Bile duct (tissue), 1 donor: ENCODE measurements around a stretch of chr5.

DNA sequence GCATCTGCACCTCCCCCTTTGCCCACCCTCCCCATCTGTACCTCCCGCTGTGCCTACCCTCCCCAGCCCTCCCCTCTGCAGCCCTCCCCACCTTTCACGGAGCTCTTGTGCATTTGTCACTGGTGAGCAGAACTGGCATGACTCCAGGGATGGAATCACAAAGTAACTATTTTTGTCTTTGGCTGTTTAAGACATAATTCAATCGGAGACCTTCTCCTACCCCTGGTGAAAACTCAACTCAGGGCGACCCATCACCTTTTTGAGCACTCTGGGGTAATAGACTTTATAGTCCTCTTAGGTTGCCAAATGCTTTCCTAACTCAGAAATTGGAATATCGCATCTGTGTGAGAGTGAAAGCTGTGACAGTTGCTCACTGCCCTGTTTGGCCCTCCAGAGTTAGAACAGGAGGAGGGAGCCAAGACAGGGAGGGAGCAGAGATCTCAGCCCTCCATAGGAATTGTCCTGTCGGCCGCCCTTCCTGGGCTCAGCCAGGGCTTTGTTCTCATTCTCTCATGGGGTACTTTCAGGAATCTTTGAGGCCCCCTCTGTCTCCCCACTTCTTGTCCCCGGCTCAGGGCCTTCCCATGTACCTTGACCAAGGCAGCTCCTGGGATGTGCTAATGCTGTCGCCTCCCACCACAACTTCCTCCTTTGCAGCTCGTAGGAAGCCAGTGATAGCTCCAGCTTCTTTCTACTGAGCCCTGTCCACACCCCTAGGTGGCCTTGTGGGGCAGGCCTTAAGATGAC lies 36.3 kb downstream of the OTULIN start:
- PRO-cap, result no peak

- PRO-cap, result no peak
These were observed 78.0 kb downstream of the OTULIN start for GRCh38 chr5:14742322-14743099.

GRCh38 chr5:14802434-14803080 lies 69.0 kb downstream of the ANKH start:
- PRO-cap, result no peak

GRCh38 chr5:14868957-14869189 lies 2.7 kb downstream of the ANKH start:
- PRO-cap, result no peak

DNA sequence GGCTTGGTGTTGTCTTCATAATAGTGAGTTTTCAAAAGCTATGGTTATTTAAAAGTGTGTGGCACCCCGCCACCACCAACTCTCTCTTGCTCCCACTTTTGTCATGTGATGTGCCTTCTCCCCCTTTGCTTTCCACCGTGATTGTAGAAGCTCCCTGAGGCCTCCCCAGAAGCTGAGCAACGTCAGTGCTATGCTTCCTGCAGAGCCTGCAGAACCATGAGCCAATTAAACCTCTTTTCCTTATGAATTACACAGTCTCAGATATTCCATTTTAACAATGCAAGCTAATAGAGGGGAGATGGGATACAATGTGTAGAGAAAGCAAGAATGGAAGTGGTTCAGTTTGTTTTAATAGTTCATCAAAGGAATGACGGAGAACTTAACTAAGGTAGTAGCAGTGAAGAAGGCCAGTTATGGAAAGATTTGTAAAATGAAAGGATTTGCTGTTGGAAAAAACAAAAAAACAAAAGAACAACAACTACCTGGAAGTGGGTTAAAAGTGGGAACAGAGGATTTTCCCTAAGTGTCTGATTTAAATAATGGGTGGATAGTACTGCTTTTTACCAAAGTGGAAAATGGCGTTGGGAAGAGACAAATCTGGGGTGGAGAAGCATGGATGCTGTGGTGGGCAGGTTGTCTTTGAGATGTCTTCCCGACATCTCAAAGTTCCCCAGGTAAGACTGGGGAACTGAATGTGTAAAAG lies 206.4 kb downstream of the FBXL7 start:
- PRO-cap, result no peak

DNA sequence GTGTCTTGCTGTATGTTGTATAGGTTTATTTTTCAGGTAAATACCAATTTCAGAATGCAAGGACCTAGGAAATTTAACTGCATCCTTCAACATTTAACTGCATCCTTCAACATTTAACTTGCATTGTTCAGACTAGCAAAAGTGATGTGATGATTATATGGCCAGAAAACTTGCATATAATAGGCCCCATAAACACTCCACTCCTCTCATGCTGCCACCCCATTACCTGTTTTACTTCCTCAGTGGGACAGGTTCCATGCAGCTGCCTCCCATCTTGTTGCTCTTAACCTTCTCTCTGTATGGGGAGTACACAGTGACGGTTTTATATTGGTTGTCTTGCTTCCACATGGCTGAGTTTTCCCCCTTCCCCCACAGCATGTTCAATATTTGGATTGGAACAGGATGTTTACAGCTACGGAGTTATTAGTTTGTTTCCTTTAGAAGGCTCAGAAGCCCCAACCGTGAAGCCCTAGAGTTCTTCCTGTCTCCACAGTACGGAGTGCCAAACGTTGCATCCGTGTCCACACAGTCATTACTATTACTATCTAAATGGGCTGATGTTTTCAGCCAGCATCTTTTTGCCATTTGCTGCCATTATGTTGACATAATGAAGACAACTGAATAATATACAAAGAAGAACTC lies 277.6 kb downstream of the MARCHF11 start:
- PRO-cap, result no peak

DNA sequence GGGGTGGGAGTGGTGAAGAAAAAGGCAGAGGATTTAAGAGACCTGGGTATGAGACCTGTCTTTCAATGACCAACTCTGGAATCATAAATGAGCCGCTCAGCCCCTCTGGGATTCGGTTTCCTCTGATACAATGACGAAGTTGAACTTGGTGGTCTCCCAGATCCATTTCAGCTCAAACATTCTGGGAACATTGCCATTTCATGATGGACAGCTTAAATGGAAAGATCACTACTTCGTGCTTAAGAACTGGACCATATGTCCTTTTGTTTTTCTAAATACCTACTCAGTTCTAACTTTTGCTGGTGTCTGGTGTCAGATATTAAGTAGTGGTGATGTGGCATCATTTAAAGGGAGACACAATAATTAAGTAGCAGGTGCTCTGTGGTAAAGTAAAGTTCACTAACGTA lies 48.0 kb downstream of the MARCHF11 start:
- PRO-cap, result no peak

GRCh38 chr5:16483311-16483849 lies 17.8 kb upstream of the ZNF622 start:
- PRO-cap, result no peak

GRCh38 chr5:16486439-16487197 lies 21.0 kb upstream of the ZNF622 start:
- PRO-cap, result no peak

DNA sequence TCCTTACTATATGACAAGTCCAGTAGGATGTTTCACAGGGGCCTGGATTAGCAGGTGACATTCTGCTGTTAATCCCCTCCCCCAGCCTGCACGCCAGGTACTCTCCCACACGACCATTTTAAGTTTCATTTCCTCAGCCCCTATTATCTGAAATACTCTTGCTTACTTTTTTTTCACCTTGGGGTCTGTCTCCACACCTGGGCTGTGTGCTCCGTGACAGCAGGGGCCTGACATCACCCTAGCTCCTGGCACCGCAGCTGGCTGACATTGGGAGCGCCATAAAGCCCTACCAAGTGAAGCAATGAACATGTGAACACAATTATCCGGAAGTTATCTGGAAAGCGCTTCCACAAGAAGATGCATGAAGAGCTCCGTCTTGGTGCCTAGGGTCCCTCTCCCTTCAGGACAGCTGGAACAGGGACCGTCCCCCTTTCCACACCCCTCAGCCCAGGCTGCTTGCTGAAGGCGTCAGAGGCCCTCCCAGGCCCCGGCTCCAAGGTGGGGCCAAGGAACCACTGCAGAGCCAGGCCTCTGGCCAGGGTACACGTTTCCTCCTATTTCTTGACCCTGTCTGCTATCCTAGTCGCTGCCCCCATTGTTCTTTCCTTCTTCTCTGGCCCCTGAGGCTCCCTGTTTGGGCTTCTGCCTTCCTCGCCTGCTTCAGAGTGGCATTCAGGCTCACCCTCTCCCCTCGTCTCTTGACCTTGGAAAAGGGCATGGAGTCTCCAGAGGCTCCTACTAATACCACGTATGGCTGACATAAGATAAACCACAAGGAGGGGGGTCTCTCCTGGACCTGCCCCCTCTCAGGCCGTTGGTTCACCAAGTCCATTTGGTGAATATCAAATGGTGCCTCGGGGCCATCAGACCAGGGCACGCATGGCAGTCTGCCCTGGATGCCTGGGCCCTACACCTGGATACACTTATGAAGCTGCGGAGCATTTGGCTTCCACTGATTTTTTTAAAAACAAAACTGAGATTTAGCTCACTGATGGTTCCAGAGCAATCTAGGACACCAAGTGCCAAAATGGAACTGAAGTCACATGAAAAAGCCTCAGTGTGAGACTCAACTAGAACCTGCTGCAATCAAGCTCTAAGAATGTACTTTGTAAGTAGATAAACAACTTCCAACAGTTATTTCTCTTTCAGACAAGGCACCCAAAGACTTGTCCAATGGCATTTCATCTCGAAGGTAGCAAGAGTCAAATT lies 40.0 kb upstream of the ZNF622 start:
- PRO-cap, result no peak

GRCh38 chr5:16740008-16740776 lies 123.4 kb upstream of the RETREG1 start:
- PRO-cap, result no peak

DNA sequence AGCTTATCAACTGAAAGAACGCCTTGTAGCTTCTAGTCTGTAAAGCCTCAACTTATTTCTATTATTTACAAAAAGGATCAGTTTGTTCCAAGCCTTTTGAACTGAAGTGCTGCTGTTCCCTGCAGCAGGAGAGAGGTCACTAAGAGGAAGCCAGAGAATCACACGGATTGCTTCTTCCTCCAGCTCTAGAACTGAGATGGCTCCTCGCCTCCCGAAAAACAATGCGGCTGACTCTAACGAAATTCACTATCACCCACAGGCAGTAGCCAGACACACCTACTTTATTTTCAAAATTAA lies 139.5 kb upstream of the BASP1 start:
- PRO-cap, result no peak

- PRO-cap, result no peak
These were observed 93.8 kb upstream of the BASP1 start for GRCh38 chr5:17123666-17124000.

GRCh38 chr5:17267062-17267457 lies 49.6 kb downstream of the BASP1 start:
- PRO-cap, result no peak

- PRO-cap, result no peak
These were observed 1089.2 kb upstream of the H3Y1 start for GRCh38 chr5:18744886-18745297.

DNA sequence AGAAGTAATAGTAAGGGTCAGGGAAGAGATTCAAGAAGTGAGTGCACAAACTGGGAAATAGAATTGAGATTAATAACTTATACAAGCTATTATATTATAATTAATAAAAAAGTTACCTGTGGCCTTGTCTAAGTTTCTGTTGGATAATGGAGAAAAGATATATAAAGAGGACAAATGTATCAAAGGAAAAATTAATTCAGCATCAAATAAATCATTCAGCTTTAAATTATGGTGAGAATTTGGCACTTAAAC lies 321.3 kb downstream of the CDH18 start:
- PRO-cap, result no peak

DNA sequence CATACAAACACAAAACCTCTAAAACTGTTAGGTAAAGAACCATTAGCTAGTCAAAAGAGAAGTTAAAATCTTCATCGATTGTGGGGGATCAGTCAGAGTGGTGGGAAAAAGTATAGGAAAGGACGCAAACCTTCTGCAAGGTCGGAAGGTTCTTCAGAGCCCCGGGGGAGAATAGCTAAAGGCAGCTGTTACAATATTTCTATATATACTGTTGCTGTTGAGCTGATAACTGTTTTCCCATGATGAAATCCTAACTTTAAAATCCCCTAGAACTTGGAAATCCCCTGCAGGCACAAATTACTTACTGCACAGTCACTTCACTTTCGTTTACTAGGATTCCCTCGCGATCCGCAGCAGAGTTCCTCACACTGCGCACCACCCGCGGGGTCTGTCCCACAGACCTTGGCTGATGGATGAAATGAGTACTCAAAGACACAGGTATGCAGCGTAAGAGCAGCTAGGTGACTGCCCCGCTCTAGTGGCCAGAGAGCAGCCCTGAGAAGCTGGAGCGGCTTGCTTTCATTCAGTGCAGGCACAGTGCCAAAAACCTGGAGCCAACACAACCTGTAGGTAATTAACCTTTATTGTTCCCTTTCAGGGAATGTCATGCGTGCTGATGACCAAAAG lies 191.4 kb downstream of the CDH9 start:
- PRO-cap, result no peak

GRCh38 chr5:28318584-28318948 lies 1280.2 kb upstream of the CDH9 start:
- PRO-cap, result no peak

DNA sequence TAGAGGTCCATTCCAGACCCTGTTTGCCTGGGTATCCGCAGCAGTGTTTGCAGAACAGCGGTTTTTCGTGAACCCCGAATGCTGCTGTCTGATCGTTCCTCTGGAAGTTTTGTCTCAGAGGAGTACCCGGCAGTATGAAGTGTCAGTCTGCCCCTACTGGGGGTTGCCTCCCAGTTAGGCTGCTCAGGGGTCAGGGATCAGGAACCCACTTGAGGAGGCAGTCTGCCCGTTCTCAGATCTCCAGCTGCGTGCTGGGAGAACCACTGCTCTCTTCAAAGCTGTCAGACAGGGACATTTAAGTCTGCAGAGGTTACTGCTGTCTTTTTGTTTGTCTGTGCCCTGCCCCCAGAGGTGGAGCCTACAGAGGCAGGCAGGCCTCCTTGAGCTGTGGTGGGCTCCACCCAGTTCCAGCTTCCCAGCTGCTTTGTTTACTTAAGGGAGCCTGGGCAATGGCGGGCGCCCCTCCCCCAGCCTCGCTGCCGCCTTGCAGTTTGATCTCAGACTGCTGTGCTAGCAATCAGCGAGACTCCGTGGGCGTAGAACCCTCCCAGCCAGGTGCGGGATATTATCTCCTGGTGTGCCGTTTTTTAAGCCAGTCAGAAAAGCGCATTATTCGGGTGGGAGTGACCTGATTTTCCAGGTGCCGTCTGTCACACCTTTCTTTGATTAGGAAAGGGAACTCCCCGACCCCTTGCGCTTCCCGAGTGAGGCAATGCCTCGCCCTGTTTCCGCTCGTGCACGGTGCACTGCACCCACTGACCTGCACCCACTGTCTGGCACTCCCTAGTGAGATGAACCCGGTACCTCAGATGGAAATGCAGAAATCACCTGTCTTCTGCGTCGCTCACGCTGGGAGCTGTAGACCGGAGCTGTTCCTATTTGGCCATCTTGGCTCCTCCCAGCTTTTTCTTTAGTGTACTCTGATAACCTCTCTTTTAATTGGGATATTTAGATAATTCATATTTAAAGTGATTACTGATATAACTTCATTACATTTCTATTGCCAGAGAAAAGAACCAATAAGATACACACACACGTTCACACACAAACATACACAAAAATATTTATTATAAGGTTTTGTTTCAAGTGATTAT lies 764.5 kb upstream of the CDH6 start:
- PRO-cap, result no peak

DNA sequence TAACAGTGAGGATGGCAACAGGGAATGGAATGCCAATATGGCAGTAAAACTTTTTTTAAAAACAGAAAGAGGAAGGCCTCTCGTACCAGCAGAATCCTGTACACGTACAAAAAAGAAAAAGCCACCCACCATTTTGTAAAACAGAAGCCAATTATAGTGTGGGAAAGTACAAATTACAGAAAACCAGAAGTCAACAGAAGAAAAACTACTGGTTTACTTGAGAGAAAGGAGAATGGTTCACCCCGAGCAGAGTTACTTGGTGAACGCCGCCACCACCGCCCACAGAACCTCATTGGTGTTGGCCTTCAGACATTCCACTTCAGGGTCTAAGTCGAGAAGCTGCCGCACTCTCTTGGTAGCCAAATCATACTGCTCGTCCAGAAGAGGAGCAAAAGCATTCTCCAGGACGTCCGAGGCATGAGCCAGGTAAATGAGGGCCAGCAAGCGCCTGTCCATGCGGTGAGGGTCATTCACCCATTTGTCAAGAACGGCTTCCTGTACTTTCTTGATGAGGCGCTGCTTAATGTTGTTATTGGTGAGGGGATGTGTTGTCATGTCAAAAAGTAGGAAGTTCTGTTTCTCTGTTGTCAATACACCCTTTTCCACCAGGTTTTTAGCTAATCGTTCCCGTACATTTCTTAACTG lies 48.0 kb downstream of the GOLPH3 start:
- PRO-cap, result no peak